Diencephalon (tissue), 2 donors: ENCODE measurements around a stretch of chr16.

- RAMPAGE, long total RNA, result no peak
These were observed 3.6 kb downstream of the TXNDC11 start for GRCh38 chr16:11739067-11739470.

GRCh38 chr16:11762411-11763213, 20.0 kb upstream of the TXNDC11 start:
- RAMPAGE, long total RNA, result no peak

GRCh38 chr16:11795850-11796344, 1.2 kb downstream of the ZC3H7A start:
- RAMPAGE, long total RNA, result no peak

DNA sequence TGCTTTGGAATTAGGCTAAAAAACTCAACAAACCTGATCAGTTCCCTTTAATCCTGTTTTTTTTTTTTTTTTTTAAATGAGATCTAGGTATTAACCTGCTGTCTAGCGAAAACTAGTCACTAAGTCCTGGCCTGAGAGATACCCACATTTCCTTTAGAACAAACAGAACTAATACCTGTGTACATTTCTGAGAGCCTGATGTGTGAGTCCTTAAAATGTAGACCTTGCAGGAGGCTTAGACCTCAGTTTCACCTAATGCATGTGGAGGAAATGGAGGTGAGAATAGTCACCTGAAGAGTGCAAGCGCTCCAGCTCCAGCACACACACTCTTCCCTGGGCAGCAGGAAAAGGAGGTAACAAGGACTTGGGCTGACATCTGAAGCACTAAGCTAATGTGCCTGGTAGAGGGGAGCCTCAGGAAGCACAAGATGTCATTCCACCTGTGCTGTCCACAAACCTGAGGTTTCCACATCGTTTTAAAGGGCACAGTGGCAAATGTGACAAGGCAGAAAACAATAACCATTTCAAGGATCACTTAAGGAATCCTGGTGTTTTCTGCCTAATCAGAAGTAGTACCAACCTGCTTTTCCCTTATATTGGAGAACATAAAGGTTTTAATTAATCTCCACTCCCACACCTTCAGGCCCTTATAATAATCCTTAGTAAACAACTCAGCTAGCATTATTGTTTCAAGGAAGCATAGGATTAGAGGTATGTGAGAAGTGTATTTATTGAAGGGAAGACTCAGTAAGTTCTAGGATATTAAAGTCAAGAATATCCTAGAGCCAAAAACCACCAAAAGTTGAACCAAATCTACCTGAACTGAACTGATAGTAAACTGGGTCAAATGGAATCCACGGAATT, 17.2 kb upstream of the RSL1D1 start:
- RAMPAGE, long total RNA, result no peak

GRCh38 chr16:11887450-11888046, 28.2 kb downstream of the GSPT1 start:
- RAMPAGE, long total RNA, result no peak

- RAMPAGE, long total RNA, result no peak
These were observed 19.3 kb downstream of the GSPT1 start for GRCh38 chr16:11896315-11897037.

DNA sequence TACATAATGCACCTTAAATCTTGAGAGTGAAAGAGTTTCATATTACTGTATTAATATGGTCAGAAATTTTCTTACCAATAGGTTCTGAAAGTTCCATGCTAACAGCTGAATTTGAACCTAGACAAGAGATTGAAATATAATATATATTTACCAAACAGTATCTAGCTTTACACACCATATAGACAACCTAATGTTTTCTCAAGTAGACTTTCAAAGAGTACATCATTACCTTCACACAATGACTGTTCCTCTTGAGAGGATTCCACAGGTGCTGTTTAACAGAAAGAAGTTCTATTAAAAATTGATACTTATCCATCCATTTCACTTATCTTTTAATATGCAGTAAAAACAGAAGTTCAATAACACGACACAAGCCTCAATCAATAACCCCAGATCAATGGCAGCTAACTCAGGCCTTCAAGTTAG, 18.0 kb downstream of the GSPT1 start:
- RAMPAGE, long total RNA, result no peak

DNA sequence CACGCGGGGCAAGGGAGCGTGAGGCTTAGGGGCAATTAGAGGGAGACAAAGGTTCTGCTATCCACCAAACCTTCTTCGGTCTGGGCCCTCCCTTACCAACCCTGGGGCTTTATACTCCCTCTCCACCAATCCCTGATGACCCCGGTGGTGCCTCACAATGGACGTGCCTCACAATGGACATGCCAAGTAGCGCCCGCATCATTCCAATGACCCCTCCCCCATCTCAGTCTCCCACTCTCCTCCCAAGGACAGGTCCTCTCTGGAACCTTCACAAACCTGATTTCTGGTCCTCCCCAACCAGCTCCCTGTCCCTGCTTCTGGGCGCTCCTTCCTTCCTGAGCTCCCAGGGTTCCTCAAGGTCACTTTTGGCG, 298 bp downstream of the NPIPB2 start:
- RAMPAGE, long total RNA, result no peak

- RAMPAGE, long total RNA, result no peak
These were observed 17.9 kb downstream of the SNX29 start for GRCh38 chr16:11994259-11995076.

GRCh38 chr16:12089236-12090230, 113.0 kb downstream of the SNX29 start:
- RAMPAGE, long total RNA, result no peak

- RAMPAGE, long total RNA, result no peak
These were observed 121.0 kb downstream of the SNX29 start for GRCh38 chr16:12097250-12098174.

GRCh38 chr16:12119342-12120126, 143.0 kb downstream of the SNX29 start:
- RAMPAGE, long total RNA, result no peak

DNA sequence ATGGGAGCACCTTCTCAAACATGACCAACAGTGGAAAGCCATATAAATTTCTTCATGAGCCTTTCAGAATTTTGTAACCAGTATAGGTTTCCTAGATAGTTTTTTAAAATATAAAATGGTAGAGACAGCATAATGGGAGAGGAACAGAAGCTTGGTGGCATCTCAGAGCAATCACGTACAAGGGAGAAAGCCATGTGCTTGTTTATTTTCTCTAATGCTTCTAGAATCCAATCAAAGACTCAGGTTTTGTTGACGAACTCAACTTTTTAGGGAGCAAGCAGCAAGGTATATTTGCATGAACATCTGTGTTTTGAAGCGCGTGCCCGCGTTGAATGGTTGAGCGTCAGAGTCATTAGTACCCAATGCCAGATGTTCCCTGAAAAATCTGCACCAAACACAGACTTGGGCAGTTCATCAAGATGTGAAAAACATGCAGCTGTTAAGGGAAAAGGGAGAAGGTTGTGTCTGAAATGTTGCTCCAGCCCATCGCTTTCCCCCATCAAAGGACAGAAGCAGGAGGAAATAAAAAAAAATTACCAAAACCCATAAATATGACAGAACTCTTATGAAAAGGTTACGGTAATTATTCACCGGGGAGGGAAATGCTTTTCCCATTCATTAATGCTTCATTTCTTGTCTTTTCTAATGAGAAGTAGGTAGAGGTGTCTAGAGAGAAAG, 170.4 kb downstream of the SNX29 start:
- RAMPAGE, long total RNA, result no peak

GRCh38 chr16:12500758-12501273, 302.9 kb downstream of the CPPED1 start:
- RAMPAGE, long total RNA, result no peak

DNA sequence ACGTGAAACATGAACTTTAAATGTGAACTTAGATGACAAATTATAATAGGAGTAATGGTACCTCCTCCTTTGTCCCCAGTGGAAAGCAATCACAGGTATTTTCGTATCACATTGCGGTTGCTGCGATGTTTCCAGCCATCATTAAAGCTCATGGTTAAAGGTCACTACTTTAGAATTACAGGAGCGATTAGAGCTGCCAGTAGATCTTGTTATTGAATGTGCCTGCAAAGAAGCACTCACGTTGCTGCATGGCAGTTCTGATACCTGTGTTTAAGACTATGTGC, 301.0 kb downstream of the CPPED1 start:
- RAMPAGE, long total RNA, result no peak

DNA sequence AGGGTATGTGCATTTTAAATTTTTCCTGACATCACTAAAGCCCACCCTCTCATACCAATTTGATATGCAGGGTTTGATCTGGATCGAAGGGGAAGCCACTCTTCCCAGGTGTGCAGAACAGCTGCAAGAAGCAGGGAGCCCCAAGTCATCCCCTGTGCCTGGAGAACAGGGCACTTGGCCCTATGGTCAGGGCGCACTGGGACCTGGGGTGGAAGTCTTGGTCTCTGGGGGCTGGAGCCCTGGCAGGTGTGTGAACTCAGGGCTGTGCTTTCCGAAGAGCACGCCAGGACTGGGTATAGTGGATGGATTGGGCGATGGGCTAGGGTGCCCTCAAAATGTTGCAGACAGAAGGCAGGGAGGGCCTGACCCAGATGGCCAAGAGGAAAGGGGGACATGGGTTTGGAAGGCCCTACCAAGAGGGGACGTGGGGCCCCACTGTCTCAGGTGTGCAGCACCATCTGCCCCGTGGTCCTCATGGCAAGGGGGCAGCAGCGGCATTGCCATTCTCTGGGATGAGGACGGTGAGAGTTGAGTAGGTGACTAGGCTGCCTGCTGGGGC, 272.5 kb downstream of the CPPED1 start:
- RAMPAGE, long total RNA, result no peak

GRCh38 chr16:12619416-12619956, 184.2 kb downstream of the CPPED1 start:
- RAMPAGE, long total RNA, result no peak

- RAMPAGE, long total RNA, result no peak
These were observed 669 bp downstream of the ERCC4 start for GRCh38 chr16:13920552-13921093.

GRCh38 chr16:13956262-13956590, 36.3 kb downstream of the ERCC4 start:
- RAMPAGE, long total RNA, result no peak

- RAMPAGE, long total RNA, result no peak
These were observed 35.1 kb downstream of the MRTFB start for GRCh38 chr16:14106274-14106652.